A673 (cell line): Measurements from ENCODE around the genes OR4D6, OR4D9, CBLIF, TCN1, MS4A15 and ZP1.

GRCh38 chr11:59456513-59457157 is at the start of gene OR4D6:
Gene OR4D6 (plus strand): TSS chr11:59456961.
- PRO-cap = no peak

GRCh38 chr11:59511202-59511662 is at the start of gene OR4D9:
Gene OR4D9 (plus strand): TSS chr11:59511539.
- PRO-cap = no peak

DNA sequence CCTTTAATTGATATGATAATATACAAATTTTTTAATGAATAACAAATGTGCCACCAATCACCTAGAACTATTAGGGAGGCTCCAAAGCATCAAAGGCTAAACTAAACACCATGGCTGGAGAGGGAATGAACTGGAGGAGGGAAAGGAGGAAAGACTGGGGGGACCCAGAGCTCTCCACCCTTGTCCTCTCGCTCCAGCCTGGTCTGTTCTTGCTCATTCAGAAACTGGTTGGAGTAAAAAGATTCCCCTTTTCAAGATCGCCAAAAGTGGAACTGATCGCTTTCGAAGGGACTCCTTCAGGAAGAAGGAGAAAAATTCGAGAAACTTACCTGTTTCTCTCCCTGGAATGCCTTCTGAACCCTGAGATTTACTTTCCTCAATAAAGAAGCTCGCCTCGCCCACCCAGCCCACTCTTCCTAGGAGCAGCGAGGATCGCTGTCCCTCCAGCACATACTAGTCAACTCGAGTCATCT is 46.9 kb downstream of the OR4D9 start:
- PRO-cap = bidirectional peak, plus-strand start at position 125 of the sequence, minus-strand start outside the sequence

DNA sequence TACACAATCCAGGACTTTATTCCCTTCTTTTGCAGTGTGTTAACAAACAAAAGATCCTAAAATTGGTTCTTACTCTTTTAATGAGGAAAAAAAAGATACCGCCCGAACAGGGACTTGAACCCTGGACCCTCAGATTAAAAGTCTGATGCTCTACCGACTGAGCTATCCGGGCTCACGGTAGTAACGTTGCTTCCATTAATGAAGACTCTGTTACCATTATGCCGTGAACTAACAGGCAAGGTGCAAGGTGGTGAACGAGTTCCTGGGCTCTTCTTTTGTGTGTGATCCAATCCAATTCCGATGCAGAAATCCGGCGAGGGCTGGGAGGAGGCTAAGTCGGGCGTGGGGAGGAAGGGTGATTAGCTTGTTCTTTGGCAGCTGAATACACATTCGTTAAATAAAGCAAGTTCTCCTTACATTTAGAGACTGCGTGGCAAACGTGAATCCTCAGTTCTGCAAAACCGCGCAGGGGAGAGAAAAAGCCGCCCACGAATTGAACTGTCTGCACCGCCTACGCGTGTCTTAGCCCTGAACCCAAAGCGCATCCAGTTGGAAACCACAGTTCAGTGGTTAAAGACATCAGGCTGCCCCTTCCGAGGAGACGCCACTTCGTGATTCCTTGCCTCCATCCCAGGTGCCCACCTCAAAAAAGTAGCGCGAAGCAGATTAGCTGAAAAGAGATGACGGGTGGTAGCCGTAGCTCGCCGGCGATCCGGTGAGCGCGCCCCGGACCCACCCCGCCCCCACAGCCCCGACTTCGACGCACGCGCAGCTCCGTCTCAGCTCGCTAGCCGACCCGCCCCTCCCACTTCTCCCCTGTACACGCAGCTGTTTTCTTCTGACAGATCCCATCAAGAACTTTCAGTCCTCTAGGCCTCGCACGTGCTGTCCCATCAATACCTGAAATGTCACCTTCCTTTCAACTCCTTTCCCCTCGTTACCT is 49.2 kb downstream of the OR4D9 start:
- PRO-cap = bidirectional peak, plus-strand start at position 303 of the sequence, minus-strand start at position 176 of the sequence; bidirectional peak, plus-strand start at position 872 of the sequence, minus-strand start at position 750 of the sequence

- PRO-cap = no peak
Observed at GRCh38 chr11:59581329-59582117, 34.1 kb downstream of the OSBP start.

DNA sequence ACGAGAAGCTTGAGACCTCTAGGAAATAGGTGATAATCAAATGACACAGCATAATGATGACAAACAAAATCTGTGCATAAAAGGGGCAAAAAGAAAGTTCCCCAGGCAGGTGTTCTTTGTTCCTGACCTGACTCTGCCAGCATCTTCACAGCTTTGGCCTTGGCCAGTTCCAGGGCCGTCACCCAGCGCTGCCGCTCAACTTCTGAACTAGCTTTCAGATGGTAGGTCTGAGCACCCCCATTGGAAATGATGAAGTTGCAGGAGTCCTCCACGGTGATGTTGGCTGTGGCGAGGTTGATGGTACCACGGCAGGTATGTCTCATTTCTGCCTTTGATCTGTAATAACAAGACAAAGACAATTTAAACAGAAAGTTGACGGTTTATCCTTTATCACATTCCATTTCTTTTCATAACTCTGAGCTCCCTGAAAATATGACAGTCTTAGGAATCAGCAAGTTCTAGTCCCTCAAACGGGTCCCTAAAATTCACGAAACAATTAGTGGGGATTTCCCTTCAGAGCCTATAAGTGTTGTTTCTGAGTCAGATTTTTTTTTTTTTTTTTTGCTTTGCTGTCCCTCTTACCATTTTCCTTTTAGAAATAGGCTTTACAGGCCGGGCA is 5.2 kb downstream of the OSBP start:
- PRO-cap = no peak

DNA sequence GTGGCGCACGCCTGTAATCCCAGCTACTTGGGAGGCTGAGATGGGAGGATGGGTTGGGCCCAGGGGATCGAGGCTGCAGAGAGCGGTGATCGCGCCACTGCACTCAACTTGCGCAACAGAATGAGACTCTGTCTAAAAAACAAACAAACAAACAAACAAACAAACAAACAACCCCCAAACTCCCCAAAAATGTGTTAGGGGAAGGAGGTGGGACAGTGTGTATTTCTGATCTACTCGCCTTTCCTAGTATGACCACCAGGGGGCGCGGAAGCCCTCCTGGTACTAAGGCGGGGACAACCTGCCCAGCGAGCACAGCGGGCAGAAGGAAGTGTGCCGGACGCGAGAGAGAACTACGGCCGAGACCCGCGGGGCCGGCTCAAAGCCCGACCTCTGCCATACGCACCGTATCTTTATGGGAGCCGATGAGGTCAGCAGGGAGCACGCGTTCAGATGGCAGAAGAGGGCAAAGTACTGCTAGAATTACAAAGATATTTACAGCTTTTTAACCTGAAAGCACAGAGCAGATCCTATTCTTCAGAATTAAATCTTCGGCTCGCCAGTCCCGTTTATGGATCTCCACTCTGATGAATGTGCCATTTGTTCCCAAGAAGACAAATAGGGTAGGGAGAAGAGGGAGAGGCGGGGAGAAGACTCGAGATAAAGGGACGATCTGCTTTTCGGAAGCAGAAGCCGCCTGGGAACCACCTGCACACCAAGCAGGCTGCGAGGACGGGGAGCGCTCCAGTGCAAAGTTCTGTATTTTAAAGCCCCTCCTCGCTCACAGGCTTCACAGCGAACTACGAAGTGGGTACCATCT is 1.1 kb upstream of the STX3 start:
- PRO-cap = unidirectional peak, plus-strand start at position 312 of the sequence; unidirectional peak, plus-strand start at position 686 of the sequence

GRCh38 chr11:59845427-59845761 is at the start of gene CBLIF:
Gene CBLIF (minus strand): TSS chr11:59845499.
- PRO-cap = no peak

GRCh38 chr11:59866343-59866805 is at the start of gene TCN1:
Gene TCN1 (minus strand): TSS chr11:59866487.
- PRO-cap = no peak

GRCh38 chr11:60251292-60251804 is 8.4 kb upstream of the MS4A4E start:
- PRO-cap = no peak

GRCh38 chr11:60502634-60502949 is 10.0 kb downstream of the MS4A12 start:
- PRO-cap = no peak

- PRO-cap = no peak
Observed at GRCh38 chr11:60756770-60757265, at the start of gene MS4A15. Gene MS4A15 (plus strand): TSS chr11:60756867.

GRCh38 chr11:60867316-60867823 is at the start of gene ZP1:
Gene ZP1 (plus strand): TSS chr11:60867542.
- PRO-cap = no peak

GRCh38 chr11:60873058-60873578 is 5.8 kb downstream of the ZP1 start:
- PRO-cap = no peak

GRCh38 chr11:60952425-60952790 is 432 bp upstream of the SLC15A3 start:
- PRO-cap = no peak

DNA sequence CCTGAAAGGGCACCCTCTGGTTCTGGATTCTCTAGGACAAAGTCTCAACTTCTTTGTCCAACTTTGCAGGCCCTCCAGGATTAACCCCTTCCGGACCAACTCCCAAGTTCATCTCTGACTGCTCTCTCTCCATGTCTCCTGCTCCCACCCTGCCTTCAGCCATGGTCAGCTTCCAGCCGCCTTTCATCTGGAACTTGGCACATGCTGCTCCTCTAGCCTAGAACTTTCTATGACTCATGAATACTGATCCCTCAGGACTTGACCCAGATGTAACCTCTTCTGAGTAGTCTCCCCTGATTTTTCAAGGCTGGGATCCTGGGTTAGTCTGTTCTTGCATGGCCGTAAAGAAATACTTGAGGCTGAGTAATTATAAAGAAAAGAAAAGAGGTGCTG is 5.2 kb upstream of the SLC15A3 start:
- PRO-cap = no peak

DNA sequence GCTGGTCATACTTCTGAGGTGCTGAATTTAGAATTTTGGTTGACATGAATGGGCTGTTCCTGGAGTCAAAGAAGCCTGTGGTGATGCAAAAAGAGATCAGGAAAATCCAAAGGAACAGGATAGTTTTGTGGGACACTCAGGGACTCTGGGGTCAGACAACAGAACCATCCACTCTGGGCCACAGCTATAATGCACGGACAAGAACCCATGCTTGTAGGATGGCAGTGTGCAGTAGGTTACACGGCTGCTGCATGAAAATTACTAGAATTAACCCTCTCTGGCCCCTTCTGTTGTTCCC is 22.2 kb upstream of the CD5 start:
- PRO-cap = no peak

- PRO-cap = no peak
Observed at GRCh38 chr11:61083541-61084049, 18.7 kb upstream of the CD5 start.

- PRO-cap = no peak
Observed at GRCh38 chr11:61127994-61128518, 25.8 kb downstream of the CD5 start.

- PRO-cap = no peak
Observed at GRCh38 chr11:61203706-61203961, 319 bp downstream of the PGA3 start.